Measurements from ENCODE around the genes PITHD1 and STPG1.

DNA sequence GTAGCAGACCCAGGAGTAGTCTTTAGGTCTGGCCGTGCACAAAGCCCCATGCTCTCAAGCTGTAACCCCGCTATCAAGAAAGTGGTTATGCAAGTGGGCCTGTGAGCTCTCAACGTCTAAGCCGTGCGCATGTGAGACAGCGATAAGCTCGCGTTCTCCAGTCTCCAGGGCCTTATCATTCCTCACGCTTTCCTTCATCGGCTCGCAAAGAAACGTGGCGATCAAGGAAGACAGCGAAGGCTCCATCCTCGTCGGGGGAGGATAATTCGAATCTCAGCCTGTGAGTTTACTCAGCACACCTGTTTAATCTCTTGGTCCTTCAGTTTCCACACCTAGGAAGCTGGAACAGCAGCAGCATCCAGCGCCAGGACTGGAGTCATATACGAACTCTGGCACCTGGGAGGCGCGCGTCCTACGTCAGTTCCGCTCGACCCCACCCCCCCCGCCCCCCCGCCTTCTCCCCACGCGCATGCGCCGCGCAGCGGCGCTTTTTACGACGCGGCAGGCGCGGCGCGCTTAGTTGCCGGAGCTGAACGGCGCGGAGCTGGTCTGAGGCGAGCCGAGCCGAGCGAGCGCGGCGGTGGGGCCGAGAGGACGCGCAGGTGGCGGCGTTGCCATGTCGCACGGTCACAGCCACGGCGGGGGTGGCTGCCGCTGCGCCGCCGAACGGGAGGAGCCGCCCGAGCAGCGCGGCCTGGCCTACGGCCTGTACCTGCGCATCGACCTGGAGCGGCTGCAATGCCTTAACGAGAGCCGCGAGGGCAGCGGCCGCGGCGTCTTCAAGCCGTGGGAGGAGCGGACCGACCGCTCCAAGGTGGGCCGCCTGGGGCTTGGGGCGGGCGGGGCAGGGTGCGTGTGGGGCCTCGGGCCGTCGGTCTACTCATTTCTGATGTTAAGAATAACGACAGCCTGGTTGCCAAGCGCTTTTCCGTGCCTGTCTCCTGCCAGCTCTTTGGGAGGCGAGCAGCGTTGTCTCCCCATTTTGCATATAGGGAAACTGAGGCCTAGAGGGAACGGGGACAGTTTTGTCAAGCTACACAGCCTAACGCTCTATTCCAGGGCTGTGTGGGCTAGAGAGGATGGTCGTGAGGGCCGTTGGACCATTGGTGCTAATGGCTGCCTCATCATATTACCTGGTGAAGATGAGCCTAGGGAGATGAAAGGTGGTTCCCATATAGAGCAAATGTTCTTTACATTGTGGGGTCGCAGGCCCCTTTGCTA lies at the start of gene PITHD1:
TSS of gene PITHD1 (plus strand) at position 519 of the 1,221 bp plus-strand sequence.
- PRO-cap, result bidirectional peak, plus-strand start at position 519 of the sequence, minus-strand start at position 372 of the sequence; unidirectional peak, plus-strand start at position 904 of the sequence
- RAMPAGE, long total RNA, result no peak
- RRBS, result no CpG with 5 or more reads among the region's 102 CpGs

DNA sequence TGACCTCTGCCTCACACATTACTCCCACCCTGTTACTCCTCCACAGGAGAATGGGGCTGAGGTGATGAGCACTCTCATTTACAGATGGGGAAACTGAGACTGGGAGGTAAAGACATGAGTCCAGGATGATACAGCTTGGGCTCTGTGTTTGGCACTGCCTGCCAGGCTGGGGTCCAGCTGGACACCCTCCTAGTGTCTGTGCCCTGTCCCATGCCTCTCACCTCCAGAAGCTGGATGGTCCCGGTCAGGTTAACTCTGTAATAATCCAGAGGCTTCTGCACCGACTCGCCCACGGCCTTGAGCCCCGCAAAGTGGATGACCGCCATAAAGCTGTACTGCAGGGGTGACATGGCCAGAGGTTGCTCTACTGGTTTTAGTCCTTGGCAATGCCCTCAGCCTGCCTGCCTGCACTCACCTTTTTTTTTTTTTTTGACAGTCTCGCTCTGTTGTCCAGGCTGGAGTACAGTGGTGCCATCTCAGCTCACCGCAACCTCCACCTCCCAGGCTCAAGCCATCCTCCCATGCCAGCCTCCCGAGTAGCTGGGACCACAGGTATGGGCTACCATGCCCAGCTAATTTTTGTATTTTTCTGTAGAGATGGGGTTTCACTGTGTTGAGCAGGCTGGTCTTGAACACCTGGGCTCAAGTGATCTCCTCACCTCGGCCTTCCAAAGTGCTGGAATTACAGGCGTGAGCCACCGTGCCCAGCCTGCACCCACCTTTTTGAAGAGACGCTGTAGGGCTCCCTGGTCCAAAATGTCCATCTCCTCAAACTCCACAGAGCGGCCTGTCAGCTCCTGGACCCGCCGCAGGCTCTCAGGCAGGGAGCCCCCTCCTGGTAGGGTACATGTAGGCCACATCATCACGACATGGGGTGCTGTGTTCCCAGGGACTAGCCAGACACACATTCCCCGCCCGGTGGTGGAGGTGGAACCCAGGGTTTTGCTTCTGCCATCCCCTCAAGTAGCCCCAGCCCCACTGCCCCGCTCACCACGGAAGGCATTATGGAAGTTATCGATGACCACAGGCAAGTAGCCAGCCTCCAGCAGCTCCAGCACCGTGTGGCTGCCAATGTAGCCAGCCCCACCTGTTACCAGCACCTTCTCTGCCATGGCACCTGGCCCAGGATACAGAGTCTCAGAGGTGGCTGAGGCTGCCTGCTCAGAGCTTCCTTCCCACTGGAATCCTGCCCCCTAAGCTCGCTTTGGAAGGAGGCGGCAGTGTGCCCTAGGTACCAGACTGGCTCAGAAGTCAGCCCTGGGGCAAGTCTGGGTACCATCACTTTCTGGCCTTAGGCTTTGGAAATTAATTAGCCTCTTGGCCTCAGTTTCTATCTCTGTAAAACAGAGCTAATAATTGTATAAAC lies 2.2 kb downstream of the GALE start:
- PRO-cap, result no peak
- RAMPAGE, long total RNA, result no peak
- RRBS, result no CpG with 5 or more reads among the region's 25 CpGs

DNA sequence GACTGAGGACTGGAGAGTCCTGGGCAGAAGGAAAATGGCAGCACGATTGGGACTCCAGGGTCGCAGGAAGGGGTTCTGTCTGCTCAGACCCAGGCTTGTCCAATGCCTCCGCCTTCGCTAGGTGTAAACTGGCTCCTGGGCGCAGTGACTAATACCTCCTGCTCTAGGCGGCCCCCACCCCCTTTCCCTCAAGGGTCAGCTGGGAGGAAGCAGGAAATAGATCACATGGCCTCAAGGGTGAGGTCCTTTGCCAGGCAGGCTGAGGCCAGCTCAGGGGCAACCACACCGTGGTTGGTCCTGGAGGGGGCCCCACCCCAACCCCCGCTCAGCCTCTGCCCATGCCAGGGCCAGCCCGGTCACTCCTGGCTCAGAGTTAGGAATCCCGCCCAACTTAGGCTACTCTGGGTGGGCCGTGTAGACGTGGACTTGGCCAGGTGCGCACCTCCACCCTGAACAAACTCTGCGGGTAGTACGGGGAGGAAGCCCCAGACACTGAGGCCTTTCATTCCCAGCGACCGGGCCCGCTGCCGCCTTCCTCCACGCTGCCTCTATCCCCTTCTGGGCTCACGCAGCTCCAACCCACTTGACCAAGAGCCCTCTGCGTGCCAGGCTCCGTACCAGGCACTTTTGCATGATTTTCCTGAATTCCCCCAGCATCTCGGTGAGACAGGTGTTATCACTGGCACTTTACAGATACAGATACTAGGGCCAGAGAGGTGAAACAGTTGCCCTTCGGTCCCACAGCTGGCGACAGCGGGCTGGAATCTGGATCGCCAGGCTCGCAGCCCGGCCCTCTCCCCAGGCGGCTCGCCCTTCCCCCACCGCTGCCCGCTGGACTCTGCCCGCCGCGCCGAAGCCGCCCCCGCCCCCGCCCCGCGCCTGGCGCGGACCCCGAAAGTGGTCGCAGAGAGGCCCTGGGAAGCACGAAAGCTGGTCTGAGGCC lies 865 bp downstream of the GALE start:
- PRO-cap, result bidirectional peak, plus-strand start at position 283 of the sequence, minus-strand start at position 59 of the sequence
- RAMPAGE, long total RNA, result no peak
- RRBS, result no CpG with 5 or more reads among the region's 48 CpGs

DNA sequence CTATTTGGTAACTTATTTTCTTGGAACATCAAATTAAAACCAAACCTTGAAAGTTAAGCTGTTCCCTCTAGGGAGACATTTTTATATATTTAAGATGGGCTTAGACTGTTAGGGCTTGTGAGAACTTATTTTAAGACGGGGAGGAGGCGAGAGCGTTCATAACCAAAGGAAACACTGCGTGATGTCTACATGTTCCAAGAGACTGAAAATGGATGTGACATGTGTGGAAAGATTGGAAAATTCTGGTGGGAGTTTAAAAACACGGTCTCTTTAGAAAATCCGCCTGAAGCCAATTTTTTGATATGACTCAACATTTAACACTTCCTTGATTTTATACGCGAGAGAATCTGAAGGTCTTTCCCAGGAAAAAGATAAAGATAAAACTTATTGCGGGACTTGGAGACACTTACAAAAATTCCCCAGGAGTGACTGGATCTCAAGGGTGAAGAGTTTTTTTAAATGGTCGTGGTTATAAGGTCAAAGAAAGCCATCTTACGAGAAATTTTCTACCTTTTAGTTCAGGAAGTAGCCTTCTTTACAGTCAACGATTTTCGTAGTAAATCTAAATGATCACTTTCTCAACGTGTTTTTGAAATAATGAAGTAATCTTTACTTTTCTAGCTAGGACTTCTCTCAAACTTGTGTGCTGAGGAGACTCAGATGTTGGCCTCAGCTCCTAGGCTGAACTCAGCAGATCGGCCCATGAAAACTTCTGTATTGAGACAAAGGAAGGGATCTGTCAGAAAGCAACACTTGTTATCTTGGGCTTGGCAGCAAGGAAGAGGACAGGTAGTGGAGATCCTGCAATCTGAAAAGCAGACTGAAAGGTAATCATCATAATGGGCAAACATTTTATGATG lies 910 bp downstream of the PNRC2 start:
- PRO-cap, result no peak
- RAMPAGE, long total RNA, result no peak
- RRBS, result no CpG with 5 or more reads among the region's 15 CpGs

- PRO-cap, result no peak
- RAMPAGE, long total RNA, result no peak
- RRBS, result no CpG with 5 or more reads among the region's 2 CpGs
These were observed 4.0 kb downstream of the PNRC2 start for GRCh38 chr1:23963422-23964213.

GRCh38 chr1:23977251-23978505 lies 2.4 kb downstream of the SRSF10 start:
- PRO-cap, result no peak
- RAMPAGE, long total RNA, result no peak
- RRBS, result no CpG with 5 or more reads among the region's 7 CpGs

- PRO-cap, result no peak
- RAMPAGE, long total RNA, result no peak
- RRBS, result no CpG with 5 or more reads among the region's 12 CpGs
These were observed 1.1 kb downstream of the MYOM3 start for GRCh38 chr1:24110771-24111269.

GRCh38 chr1:24203289-24203785 lies 16.2 kb upstream of the IFNLR1 start:
- PRO-cap, result no peak
- RAMPAGE, long total RNA, result no peak
- RRBS, result no CpG with 5 or more reads among the region's 11 CpGs

GRCh38 chr1:24413267-24414183 lies at the start of gene STPG1:
Gene STPG1 (minus strand): TSS chr1:24413782.
- PRO-cap, result unidirectional peak, minus-strand start at chr1:24413664
- RAMPAGE, long total RNA, result no peak
- RRBS, result under 1% methylated on average over 9 of the region's 50 CpGs

- PRO-cap, result no peak
- RAMPAGE, long total RNA, result no peak
- RRBS, result no CpG with 5 or more reads among the region's 12 CpGs
These were observed 3.3 kb downstream of the NCMAP start for GRCh38 chr1:24558991-24559785.

GRCh38 chr1:24648660-24649043 lies 5.5 kb downstream of the SRRM1 start:
- PRO-cap, result no peak
- RAMPAGE, long total RNA, result no peak
- RRBS, result no CpG with 5 or more reads among the region's 4 CpGs

GRCh38 chr1:24714693-24715400 lies 30.4 kb upstream of the CLIC4 start:
- PRO-cap, result no peak
- RAMPAGE, long total RNA, result no peak
- RRBS, result no CpG with 5 or more reads among the region's 10 CpGs

DNA sequence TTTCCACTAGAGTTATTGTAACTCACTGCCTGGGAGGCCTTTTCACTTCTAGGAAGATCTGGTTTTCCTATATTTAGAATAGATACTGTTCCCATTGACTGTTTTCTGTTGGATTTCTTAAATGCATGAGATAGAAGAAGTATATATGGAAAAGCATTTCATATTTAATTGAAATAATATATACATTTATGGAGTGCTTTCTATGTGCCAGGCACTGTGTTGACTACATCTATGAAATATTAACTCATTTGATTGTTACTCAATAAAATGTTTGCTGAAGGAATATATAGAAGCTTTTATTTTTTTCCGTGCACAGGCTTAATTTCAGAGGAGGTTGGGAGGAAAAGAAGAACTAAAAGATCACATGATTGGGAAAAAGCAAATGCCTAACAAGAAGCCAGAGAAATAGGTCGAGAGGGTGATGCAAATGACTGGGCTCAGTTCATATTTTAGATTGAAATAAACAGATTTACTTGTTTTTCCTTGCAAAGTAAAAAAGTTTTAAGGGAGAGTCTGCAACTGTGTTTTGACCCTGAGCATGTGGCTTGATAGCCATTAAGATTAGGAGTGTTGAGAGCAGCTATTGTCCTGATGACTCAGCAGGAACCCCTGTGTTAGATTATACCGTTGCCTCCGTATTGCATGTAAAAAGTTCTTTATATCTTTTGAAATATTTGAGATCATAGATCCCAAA lies 19.9 kb downstream of the CLIC4 start:
- PRO-cap, result no peak
- RAMPAGE, long total RNA, result no peak
- RRBS, result no CpG with 5 or more reads among the region's 4 CpGs

GRCh38 chr1:24770152-24770587 lies 24.9 kb downstream of the CLIC4 start:
- PRO-cap, result no peak
- RAMPAGE, long total RNA, result no peak
- RRBS, result no CpG with 5 or more reads among the region's 1 CpG

DNA sequence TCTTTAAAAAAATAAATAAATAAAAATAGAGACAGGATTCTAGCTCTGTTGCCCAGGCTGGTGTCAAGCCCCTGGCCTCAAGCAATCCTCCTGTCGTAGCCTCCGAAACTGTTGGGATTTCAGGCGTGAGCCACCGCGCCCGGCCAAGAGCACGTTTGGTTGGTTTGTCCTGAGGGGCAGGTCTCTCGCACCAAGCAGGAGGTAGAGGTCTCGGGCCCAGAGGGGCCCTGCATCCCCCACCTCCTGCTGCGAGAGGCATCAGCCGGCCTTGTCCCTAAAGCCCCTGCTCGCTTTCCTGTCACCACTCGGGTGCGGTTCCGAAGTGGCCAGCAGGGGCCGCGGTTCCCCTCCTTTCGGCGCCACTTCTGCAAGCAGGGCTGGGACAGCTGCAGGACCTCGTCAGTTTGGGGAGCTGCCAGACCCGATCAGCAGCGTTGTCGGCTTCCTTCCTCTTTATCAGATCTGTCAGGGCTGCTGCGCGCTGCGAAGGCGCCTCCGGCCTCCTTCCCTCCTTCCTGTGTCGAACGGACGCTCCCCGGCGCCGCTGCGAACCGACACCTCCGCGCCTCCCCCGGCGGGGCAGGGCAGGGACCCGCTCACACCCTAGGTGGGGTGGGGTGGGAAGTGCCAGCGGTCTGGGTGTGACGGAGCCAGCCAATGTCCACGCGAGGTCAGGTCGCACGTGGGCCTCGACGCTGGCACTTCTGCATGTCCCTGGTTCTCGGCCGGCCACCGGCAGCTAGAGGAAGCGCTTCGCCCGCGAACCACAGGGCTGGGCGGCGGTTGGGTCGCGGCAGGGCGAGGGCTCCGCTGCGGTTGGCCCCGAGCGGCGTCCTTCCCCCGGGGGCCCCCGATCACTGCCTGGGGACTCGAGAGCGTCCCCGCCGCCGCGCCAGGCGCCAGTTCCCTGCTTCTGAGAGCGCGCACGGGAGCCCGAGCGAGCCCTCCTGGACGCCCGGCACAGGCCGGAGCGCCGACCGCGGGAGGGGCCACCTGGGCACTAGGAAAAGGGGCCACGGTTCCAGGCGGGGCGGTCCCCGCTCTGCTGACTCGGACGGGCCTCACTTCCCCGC lies 82.0 kb downstream of the RUNX3 start:
- PRO-cap, result no peak
- RAMPAGE, long total RNA, result no peak
- RRBS, result 2% methylated on average over 30 of the region's 94 CpGs

GRCh38 chr1:24916626-24917092 lies 13.4 kb downstream of the RUNX3 start:
- PRO-cap, result no peak
- RAMPAGE, long total RNA, result no peak
- RRBS, result no CpG with 5 or more reads among the region's 8 CpGs

- PRO-cap, result no peak
- RAMPAGE, long total RNA, result no peak
- RRBS, result 4% methylated on average over 29 of the region's 43 CpGs
These were observed 258 bp upstream of the RUNX3 start for GRCh38 chr1:24930335-24930732.

DNA sequence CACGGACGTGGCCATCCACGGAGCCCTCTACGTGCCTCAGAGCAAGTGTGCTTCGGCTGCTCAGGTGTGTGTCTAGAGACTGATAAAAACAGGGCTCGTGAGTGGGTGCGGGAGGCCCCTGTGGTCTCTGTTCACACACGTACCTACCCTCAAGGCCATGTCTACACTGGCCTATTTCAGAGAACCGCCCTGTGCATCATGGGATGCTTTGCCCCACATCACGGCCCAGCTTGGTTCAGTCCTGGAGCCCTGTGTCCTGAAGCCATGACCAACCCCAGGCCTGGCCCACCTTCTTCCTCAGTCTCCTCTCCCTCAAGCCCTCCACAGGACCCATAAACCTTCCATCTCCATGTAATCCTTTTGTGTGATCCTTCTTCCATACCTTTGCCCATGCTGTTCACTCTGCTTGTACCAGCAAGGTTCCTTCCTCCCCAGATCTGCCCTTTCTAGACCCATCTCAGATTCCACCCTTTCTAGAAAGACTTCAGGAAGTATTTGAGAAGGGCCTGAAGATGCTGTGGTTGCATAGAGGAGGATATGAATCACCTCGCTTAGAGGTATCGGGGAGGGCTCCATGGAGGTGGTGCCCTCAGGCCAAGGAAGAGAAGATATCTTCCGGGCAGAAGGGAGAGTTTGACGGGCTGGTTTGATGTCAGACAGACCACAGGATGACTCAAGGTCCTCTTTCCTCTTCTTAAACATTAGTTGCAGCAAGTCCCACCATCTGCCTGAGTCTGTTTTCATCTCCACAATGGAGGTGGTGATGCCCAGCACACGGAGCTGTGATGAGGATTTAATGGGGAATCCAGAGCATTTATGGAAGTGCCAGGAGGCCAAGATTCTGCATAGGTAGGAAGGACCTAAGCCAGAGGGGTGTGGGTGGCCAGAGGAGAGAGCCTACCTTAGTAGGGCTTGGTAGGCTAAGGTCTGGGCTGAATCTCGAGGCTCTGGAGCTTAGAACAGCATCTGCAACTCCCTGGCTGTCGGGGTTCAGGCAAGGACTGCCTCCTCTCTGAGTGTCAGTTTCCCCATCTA lies 24.9 kb upstream of the RUNX3 start:
- PRO-cap, result no peak
- RAMPAGE, long total RNA, result no peak
- RRBS, result no CpG with 5 or more reads among the region's 17 CpGs

DNA sequence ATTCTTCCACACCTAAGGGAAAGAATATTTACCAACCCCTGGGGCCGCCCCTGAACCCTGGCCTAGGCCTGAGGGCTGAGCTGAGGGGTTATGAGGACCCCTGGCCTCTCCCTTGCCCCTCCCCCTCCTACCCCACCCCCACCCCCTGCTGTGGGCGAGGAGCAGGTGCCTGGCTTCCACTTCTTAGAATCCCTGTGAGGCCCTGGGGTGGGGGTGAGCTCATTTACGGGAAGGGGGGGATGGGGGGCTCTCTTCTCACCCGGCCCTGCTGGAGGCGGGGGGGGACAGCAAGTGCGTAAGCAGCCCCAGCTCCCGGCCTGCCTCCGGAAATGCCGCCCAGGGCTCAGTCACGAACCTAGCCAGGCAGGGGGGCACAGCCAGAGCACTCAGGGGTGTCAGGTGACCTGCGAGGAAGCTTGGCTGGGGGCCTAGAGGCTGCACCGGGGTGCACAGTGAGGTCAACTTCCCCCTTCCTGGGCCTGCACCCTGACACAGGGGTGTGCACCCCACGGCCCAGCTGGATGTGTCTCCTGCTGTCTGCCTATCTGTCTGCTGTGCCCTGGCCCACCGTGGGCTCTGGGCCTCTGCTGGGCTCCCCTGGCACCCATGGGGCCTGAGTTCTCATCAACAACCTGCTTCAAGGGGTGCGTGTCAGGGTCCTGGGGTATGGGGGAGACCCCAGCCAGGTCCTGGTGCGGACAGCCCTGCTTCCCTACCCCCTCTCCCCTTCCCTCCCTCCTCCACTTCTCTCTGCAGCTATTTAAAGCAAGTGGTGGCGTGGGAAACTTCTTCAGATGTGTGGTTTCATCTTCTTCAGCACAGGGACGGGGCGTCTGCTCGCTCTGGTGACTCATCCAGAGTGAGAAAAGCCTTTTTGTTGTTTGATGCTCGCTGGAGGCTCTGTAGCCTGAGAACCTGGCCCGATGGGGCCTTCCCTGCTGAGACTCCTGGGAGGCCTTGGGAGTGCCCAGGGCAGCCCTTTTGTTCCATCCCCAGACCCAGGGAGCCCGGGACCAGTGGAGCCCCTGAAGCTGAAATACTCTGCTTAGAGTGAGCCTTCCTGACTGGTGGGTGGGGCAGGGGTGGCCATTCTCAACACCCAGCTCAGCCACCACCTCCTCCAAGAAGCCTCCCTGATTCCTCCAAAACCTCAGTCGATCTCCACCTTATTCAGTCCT lies 92.5 kb upstream of the RUNX3 start:
- PRO-cap, result no peak
- RAMPAGE, long total RNA, result no peak
- RRBS, result 8% methylated on average over 9 of the region's 24 CpGs

- PRO-cap, result no peak
- RAMPAGE, long total RNA, result no peak
- RRBS, result 59% methylated on average over 8 of the region's 22 CpGs
These were observed 85.9 kb downstream of the SYF2 start for GRCh38 chr1:25146294-25146948.